Pulmonary lymph node (tissue), 1 donor: ENCODE measurements around the gene DGKH.

DNA sequence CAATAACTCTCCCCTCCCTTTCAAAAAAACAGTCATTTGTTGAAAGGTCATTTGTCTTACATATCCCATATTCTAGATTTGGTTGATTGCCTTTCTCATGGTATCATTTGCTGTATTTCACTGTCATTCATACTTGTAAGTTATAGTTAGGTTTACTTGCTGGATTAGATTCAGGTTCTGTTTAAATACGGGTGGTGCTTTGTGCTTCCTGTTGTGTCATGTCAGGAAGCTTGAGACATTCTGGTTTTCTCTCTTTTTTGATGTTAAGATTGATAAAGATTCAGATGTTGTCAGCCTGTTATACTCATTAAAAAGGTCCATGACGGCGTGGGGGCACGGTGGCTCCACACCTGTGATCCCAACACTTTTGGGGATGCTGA, 45.6 kb downstream of the NAA16 start:
- PRO-cap, result bidirectional peak, plus-strand start at position 310 of the sequence, minus-strand start at position 224 of the sequence

GRCh38 chr13:41455740-41456143, 1.6 kb upstream of the RGCC start:
- PRO-cap, result no peak

- PRO-cap, result no peak
Measured at GRCh38 chr13:41691206-41691515, 233.8 kb downstream of the RGCC start.

DNA sequence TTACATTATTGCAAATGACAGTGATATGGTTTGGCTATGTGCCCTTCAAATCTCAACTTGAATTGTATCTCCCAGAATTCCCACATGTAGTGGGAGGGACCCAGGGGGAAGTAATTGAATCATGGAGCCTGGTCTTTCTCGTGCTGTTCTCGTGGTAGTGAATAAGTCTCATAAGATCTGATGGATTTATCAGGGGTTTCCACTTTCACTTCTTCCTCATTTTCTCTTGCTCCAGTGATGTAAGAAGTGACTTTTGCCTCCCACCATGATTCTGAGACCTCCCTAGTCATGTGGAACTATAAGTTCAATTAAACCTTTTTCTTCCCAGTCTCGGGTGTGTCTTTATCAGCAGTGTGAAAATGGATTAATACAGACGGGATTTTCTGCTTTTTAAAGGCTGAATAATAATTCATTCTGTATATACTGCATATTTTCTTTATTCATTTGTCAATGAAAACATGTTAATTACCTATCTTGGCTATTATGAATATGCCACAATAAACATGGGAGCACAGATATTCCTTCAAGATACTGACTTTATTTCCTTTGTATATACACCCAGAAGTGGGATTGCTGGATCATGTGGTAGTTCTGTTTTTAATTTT, 109.4 kb downstream of the VWA8 start:
- PRO-cap, result no peak

DNA sequence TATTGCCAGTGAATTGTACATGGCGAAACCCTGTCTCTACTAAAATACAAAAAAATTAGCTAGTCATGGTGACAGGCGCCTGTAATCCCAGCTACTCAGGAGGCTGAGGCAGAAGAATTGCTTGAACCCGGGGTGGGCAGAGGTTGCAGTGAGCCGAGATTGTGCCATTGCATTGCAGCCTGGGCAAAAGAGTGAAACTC, 96.2 kb downstream of the VWA8 start:
- PRO-cap, result no peak

DNA sequence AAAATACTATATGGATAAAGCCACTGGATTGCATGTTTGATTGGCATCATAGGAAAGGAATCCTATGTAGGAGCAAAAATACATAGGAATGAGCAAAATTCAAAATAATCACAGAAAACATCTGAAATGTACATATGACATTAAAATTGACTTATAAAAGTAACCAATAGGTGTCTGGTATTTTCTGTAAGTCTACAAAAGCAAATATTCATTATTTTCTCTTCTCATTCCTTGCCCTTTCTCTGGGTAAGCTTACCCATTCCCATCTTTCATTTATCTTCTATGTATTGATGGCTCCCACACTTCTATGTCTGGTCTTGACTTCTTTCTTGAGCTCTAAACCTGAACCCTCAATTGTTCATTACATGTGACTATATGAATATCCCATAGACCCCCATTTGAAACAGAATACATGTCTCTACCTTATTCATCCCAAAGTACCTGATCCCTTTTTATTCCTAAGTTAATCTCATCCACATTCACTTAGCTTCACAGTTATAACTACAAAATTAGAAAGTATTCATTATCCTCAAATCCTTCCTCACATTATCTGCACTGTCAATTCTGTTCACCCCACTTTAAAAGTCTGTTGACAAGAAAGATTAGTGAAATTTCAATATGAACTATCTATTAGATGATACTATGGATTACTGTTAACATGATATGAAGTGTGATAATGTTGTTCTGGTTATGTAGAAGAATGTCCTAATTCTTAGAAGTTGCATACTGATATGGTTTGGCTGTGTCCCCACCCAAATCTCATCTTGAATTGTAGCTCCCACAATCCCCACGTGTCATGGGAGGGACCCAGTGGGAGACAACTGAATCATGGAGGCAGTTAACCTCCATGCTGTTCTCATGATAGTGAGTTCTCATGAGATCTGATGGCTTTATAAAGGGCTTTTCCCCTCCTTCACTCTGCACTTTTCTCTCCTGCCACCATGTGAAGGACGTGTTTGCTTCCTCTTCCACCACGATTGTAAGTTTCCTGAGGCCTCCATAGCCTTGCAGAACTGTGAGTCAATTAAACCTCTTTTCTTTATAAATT, 77.2 kb downstream of the VWA8 start:
- PRO-cap, result no peak

- PRO-cap, result bidirectional peak, plus-strand start at chr13:42049405, minus-strand start at chr13:42048937
Measured at GRCh38 chr13:42048336-42049367, at the start of gene DGKH. Gene DGKH (plus strand): TSS chr13:42048648.

- PRO-cap, result no peak
Measured at GRCh38 chr13:42552898-42553417, 21.0 kb upstream of the TNFSF11 start.

DNA sequence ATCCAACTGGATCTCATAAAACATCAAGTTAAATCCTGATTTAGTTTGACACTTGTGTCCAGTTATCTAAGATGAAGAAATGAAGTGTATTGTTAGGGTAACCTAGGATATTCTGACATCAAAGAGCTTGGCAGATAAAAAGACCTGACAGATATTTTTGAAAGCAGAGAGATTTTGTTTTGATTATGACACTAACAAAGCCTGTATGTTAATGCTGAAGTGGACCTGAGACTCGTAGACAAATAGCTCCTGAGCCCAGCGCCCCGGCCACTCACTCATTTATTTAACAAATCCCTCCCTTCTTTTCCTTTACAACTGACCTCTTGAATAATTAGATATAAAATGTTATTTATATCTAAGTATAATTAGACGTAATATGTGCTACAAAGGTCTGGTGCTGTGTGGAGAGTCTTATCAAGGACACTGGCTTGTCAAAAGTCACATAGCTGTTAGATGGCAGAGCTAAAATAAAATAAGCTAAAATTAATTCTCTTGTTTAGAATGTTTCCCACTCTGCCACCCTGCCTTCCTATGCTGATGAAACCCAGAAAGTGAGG, 73.1 kb upstream of the FAM216B start:
- PRO-cap, result no peak

DNA sequence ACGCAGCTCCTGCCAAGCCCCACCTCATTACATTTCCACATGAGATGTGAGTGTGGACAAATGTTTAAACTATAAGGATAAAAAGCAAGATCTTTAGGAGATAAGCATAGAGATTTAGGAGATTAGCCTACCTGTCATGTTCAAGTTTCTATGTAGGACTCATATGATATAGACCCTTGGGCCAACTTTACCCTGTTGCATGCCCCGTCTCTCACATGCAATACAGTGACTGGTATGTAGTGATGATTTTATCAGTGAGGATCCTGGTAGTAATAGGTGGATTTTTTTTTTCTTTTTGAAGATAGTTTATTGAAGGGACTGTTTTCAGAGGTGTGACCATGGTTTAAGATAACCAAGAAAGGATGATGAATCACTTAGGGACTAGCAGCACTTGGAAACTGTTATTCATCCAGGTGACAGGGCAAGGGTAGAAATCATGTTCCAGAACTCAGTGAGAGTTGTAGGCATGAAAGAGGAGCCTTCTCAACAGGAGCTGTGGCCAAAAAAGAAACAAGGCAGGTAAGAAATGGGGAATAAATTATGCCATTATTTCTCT, 38.5 kb downstream of the DNAJC15 start:
- PRO-cap, result no peak

GRCh38 chr13:43878936-43879313, 615 bp downstream of the CCDC122 start:
- PRO-cap, result unidirectional peak, plus-strand start at chr13:43879155

DNA sequence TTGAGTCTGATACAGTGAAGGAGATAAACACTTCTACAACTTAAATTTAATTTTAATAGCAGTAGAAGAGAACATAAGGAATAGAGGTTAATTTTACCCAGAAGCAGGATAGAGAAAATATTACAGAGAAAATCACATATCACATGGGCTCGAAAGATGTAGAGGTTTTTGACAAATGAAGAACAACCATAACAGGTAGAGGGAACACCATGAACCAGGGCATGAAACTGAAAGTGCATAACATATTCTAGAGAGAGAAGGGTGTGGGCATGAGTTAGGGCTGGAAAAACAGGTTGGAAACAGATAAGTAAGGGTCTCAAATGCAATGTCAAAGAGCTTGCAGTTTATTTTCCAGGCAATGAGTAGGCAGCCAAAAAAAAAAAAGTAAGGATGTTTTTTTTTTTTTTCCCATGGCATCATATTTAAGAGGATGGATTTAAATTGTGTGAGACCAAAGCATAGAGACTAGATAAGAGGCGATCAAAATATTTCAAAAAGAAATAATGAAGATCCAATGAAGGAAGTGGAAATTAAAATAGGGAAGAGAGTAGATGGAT, 12.2 kb downstream of the LACC1 start:
- PRO-cap, result no peak

DNA sequence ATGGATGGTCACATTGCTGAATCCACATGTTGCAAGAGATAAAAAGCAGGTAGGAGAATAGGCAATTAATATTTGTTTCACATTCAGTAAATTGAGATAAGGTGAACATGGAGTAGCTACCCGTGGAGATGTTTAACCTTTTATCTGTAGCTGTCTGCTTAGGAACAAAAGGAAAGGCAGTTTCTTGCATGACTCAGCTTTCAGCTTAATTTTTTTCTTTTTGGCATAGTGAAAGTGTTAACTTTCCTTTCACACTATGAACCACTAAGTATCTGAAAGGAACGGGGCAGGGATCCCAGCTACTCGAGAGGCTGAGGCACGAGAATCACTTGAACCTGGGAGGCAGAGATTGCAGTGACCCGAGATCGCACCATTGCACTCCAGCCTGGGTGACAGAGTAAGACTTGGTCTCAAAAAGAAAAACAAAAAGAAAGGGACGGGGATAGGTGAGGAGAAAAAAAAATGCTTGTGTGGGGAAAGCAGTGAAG, 105.4 kb downstream of the SMIM2 start:
- PRO-cap, result no peak

GRCh38 chr13:44224267-44224872, 63.3 kb upstream of the SMIM2 start:
- PRO-cap, result no peak

DNA sequence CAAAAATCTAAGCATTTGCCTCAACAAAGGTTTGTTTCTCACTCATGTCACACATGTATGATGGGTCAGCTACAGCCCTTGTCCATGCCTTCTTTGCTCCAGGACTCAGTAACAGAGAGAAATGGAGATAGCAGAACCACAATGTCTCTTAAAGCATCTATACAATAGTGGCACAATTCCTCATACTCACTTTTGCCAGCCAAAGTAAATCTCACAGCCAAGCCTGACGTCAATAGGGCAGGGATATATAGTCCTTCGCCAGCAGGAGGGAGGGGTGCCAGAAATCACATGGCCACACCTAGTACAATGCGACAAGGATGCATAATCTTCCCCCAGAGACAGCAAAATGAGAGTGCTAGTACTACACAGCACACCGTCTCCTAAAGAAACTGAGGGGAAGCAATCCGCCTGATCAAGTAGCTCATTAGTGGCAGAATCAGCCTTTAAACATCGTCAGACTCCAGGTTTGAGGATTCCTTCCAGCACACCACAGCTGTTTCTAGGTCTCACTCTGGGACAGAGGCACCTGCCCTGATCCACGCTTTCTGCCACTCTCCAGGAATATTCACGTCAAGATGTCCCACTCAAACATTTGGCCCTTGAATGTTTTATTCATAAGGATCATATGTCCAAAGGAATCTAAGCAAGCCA, 63.8 kb upstream of the SERP2 start:
- PRO-cap, result no peak

- PRO-cap, result no peak
Measured at GRCh38 chr13:44313441-44314166, 60.0 kb upstream of the SERP2 start.

DNA sequence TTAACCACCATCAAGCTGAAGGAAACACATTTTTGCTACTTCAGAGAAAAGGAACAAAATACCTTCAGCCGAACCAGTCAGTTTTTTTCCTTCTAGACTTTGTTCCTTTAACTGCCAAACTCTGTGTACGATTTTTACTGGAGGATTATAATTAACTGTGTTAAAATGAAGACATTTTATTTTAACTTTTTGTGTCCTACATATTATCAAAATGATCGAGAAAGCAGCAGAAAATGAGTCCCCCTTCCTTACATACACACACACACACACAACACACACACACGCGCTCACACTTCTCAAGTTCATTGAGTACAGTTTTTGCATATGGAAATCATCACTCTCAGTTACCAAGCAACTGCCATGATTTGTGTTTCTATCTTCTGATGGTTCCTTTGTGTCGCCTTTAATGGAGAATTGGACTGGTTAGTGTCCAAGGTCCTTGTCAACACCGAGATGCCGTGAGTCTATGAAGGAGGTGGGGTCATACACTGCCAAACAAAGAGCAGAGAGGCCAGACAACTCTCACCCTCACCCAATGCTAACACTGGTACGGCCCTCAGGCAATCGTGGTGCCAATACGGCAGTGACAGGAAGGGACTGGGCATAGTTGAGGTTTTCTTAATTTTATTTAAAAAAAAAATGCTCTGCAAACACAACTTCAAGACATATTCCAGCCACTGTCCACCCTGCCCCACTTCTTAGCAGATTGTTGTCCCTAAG, 9.7 kb upstream of the SERP2 start:
- PRO-cap, result no peak

GRCh38 chr13:44403368-44404006, 29.9 kb downstream of the SERP2 start:
- PRO-cap, result no peak

DNA sequence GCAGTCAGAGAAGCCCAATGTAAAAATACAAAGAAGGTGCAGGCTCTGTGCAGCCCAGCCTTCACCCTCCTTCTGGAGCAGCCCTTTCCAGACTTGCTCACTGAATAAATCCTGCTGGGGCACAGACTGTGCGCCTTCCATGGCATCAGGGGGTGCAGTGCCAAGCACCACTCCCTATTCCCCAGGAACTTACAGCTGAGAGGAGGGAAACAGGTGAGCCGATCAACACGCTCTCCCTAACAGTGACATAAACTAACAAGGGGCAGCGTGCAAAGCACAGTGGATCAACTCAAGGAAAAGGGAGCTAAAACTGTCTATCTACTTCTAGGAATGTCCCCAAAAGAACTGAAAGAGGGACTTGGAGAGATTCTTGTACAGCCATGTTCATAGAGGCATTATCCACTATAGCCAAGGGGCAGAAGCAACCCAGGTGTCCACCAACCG, 32.5 kb downstream of the SERP2 start:
- PRO-cap, result no peak

DNA sequence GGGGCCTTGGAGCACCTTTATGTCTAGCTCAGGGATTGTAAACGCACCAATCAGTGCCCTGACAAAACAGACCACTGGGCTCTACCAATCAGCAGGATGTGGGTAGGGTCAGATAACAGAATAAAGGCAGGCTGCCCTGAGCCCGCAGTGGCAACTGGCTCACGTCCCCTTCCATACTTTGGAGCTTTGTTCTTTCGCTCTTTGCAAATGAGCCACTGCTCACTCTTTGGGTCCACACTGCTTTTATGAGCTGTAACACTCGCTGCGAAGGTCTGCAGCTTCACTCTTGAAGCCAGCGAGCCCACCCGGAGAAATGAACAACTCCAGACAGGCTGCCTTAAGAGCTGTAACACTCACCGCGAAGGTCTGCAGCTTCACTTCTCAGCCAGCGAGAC, 40.6 kb downstream of the SERP2 start:
- PRO-cap, result no peak